Measurements from ENCODE around the gene TEN1.

DNA sequence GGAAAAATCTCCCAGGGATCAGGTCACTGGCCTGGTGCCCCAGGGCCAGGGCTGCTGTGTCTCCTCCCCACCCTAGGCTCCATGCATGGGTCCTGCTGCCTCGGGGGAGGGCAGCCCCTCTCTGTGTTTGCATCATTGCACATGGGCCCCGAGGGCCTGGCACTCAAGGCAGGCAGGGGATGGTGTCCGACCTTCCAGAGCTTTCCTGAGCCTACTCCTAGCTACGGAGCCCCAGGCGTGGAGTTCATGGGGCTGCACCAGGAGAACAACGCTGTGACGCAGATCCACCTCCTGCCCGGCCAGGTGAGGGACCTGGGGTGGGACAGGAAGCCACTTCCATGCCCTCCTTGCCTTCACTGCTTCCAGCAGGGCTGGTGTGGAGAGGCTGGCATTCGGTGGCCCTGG is 29.7 kb upstream of the MYO15B start:
- RRBS, result no CpG with 5 or more reads among the region's 9 CpGs

GRCh38 chr17:75639304-75639796 is 6.1 kb downstream of the SMIM5 start:
- RRBS, result no CpG with 5 or more reads among the region's 4 CpGs

DNA sequence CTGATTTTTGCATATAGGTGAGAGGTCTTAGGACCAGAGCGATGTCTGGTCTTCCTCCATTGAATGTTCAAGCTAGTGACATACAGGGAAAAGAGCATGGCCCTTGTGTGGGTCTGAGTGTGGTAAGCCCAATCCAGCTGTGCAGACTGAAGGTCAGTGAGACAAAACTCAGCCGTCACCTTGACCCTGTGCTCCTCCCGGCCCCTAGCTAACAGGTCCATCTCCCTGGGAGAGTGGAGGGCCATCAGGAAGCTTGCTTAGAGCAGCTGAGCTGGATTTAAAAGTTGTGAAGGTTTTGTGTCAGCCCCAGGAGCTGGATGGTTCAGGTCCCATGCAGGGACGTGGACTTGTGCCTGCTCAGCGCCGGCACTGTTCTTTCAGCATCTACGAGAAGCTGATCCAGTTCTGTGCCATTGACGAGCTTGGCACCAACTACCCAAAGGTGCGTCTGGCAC is 18.3 kb upstream of the ITGB4 start:
- RRBS, result no CpG with 5 or more reads among the region's 9 CpGs

DNA sequence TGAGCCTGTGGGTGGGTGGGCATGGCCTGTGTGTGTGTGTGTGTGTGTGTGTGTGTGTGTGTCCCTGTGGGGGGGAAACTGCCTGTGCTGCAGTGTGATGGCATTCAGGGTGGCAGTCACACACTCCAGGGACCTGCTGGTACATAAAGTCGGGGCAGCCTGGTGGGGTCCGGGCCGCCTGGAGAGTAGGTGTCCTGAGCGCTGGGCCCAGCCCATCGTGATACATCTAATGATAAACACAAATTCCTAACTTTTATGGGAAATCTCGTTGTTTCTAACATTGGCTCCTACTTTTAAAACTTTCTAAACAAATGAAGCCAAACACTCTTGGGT is 1.4 kb downstream of the ITGB4 start:
- RRBS, result no CpG with 5 or more reads among the region's 6 CpGs

GRCh38 chr17:75723768-75724769 is 2.8 kb downstream of the ITGB4 start:
- RRBS, result 99% methylated on average over 6 of the region's 24 CpGs

DNA sequence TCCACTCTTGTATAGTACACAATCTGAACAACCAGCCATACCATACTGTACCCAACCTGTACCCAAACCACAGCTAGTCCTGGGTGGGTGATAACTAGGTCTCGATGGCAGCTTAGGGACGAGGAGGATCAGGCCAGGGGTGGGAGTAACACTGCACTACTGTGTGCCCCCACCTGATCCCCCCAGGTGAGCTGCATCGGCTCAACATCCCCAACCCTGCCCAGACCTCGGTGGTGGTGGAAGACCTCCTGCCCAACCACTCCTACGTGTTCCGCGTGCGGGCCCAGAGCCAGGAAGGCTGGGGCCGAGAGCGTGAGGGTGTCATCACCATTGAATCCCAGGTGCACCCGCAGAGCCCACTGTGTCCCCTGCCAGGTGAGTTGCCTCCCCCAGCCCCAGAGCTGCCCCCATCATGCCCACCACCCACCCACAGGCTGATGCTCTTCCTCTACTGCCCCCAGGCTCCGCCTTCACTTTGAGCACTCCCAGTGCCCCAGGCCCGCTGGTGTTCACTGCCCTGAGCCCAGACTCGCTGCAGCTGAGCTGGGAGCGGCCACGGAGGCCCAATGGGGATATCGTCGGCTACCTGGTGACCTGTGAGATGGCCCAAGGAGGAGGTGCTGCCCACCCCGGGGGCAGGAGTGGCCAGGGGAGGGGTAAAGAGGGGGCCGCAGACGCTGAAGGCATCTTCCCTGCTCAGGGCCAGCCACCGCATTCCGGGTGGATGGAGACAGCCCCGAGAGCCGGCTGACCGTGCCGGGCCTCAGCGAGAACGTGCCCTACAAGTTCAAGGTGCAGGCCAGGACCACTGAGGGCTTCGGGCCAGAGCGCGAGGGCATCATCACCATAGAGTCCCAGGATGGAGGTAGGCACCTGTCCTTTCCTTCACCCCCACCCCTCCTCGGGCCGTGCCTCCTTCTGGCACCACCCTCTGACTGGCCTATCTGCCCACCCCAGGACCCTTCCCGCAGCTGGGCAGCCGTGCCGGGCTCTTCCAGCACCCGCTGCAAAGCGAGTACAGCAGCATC is 8.4 kb downstream of the GALK1 start:
- RRBS, result 91% methylated on average over 6 of the region's 39 CpGs

- RRBS, result no CpG with 5 or more reads among the region's 20 CpGs
Observed at GRCh38 chr17:75783794-75784487, 665 bp upstream of the UNK start.

GRCh38 chr17:75818286-75819087 is 25.7 kb downstream of the UNC13D start:
- RRBS, result no CpG with 5 or more reads among the region's 19 CpGs

DNA sequence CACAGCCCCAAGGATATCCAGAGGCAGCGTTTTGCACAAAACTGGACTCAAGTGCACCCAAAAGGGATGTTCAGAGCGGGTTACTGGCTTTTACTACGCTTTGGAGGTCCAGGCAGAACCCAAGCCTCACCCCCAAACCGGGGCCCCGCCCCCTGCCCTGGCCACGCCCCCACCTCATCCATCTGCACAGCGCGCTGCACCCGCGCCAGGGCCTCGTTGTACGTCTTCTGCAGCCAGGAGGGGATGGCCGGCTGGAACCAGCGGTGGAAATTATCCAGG is 9.0 kb downstream of the UNC13D start:
- RRBS, result 70% methylated on average over 5 of the region's 14 CpGs

- RRBS, result no CpG with 5 or more reads among the region's 17 CpGs
Observed at GRCh38 chr17:75848415-75849153, 4.4 kb upstream of the UNC13D start.

- RRBS, result no CpG with 5 or more reads among the region's 9 CpGs
Observed at GRCh38 chr17:75854388-75854896, 693 bp downstream of the WBP2 start.

DNA sequence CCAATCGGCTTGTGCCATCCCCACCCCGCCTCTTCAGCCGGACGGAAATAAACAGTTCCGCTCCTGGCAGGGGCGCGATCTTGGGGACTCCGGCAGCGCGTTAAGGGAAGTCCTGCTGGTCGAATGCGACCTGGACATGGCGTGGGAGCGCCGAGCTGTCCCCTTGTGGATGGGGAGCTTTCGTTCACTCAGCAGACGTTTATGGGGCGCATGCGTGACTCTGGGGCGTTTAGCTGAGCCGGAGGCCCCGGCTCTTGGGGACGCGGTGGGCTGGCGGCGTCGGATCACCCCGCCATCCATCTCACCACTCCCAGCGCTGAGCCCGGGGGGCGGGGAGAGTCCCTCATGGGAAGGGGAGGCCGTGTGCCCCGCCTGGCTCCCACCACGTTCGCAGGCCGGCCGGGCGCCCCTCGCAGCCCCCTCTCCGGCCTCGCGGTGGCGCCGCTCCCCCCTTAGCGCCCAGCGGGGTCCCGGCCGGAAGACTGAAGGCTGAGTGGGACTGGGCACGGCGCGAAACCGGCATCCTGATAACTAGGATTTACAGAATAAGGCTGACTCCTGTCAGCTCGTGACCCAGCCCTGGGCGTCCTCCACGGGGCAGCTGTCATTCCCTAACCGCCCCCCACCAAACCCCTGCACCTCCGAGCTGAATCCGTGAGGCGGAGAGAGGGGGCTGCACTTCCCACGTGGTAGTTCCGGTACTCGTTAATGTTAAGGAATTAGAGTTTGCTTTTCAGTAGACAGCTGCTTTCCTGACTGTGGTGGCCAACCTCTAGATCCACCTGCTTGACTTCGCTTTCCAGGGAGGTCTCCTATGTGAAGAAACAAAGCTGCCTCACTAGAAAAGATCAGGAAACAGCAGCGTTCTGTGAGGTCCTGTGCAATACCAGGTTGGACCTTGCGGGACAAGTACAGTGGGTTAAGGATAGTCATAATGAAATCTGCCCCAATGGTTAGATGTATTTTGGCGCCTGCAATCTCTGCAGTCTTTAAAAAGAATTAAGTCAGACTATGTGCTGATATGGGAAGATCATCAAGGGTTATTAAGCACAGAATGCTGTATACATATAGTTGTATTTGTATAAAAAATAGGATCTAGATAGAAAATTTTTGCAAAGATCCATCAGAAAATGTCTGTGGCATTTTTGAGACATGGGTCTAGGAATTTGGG is 873 bp upstream of the WBP2 start:
- RRBS, result 2% methylated on average over 28 of the region's 66 CpGs

DNA sequence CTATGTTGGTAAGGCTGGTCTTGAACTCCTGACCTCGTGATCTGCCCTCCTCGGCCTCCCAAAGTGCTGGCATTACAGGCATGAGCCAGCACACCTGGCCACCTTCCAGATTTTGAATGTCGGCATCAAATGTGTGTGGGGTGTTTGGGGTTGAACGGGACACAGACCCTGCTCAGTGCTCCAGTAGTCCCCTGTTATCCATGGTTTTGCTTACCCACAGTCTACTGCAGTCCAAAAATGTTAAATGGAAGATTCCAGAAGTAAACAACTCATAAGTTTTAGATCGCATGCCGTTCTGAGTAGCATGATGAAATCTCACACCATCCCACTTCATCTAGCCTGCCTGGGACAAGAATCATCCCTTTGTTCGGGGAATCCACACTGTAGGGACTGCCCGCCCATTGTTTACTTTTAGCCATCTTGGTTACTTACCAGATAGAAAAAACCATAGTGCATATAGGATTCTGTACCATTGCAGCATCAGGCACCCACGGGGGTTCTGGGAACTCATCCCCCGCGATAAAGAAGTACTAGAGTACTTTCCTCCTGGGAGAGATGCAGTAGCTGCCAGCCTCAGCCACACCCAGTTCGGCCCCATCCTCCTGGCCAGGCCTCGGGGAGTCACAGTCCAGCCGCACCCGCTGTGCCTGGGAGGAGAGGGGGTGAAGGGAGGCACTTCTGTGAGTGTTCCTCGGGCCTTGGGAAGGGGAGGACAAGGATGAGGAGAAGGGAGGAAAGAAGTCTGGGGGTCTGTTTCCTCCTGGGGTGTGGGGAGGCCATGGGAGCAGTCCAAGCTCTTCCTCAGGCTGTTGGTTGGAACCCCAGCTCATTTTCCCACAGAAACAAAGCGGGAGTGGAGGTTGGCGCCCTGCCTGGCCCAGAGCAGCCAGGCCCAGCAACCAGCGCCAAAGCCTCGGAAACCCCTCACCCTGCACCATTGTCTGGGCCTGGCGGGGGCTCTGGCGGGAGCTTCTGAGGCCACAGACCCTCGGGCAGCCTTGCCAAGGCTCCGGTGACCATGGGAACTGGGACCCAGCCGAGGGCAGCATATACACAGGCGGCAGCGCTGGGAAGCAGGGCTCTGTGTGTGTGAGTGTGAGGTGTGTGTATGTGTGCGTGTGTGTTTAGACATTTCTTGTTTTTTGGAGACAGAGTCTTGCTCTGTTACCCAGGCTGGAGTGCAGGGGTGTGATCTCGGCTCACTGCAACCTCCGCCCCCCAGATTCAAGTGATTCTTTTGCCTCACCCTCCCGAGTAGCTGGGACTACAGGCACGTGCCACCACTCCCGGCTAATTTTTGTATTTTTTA is 8.9 kb downstream of the TRIM47 start:
- RRBS, result no CpG with 5 or more reads among the region's 33 CpGs

DNA sequence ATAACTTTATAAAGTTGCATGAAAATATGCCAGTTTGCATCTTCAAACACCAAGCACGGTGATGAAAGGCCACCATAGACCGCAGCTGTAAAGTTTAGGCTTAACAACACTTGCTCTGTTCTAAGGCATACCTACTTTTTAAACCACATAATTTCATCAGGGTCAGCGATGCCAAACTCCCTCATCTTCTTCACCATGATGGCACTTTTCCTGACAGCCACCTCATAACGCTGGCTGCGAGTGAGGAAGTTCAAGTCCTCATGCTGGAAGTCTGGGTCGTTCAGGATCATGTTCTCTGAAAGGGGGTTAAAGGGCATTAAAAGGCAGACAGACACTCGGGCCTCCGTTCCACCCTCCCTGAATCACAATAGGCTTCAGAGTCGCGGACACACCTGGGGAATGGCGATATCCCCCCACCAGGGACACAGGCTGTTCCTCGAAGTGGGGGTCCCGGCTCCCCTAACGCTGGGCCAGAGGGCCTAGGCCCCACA is 522 bp downstream of the ACOX1 start:
- RRBS, result no CpG with 5 or more reads among the region's 14 CpGs

DNA sequence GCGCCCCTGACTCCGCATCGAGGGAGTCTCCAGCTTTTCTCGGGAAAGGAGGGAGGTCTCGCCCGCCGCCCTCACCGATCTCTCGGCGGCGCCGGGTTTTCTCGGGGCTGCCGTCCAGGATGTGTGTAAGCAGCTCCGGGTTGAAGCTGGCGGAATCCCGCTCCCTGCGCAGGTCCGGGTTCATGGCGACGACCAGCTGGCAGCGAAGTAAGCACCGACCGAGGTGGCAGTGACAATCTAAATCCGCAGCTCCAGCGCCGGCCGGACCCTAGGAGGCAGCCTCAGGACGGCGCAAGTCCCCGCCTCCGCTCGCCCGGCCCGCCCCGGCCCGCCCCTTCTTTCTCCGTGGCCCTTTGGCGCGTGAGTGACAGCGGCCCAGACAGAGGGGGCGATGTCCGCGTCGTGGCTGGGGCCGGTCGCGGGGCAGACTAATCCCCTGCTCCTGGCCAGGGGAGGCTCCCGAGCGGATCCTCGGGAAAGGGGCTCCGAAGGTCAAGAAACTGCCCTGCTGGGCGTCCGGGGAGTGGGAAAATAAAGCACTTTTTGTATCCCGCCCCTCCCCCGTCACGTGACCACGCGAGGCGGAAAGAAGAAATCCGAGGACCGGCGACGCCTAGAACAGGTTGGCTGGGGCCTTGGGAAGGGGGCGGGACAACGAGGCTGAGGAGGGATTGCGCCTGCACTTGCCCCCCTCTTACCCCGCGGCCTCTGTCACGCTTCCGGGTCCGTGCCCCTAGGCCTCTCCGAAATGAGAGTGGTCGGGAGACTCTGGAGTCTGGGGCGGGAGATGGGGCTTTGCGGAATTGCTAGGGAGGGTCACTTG is at the start of gene TEN1:
TEN1 (plus strand) TSS at position 351 of the 823 bp plus-strand sequence.
- RRBS, result 3% methylated on average over 40 of the region's 76 CpGs

GRCh38 chr17:76003111-76003664 is 2.5 kb downstream of the CDK3 start:
- RRBS, result no CpG with 5 or more reads among the region's 10 CpGs

- RRBS, result no CpG with 5 or more reads among the region's 11 CpGs
Observed at GRCh38 chr17:76045964-76046433, 18.9 kb upstream of the EVPL start.

- RRBS, result no CpG with 5 or more reads among the region's 8 CpGs
Observed at GRCh38 chr17:76163581-76164521, 22.8 kb upstream of the FOXJ1 start.

DNA sequence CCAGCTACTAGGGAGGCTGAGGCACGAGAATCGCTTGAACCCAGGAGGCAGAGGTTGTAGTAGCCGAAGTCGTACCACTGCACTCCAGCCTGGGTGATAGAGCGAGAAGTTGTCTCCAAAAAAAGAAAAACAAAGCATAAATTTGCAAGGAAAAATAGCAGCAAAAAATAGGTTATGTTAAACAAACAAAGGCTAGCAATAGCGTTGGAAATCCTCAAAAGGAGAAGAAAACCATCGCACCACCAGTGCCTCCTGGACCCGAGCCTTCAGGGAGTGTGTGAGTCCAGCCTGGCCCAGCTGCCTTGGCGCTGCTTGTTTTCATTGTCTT is 4.6 kb upstream of the UBALD2 start:
- RRBS, result no CpG with 5 or more reads among the region's 9 CpGs

- RRBS, result no CpG with 5 or more reads among the region's 15 CpGs
Observed at GRCh38 chr17:76264348-76265028, 660 bp upstream of the UBALD2 start.

All from HL-60 (cell line).